Aorta (tissue), 1 donor: ENCODE data around the genes TXNRD2, TANGO2, SCARF2, KLHL22, SNAP29, RIMBP3B and RIMBP3C.

- PRO-cap, result bidirectional peak, plus-strand start at chr22:19941871, minus-strand start at chr22:19941818
Observed at GRCh38 chr22:19941609-19942151, at the start of gene TXNRD2. Gene TXNRD2 (minus strand): TSS chr22:19941818.

DNA sequence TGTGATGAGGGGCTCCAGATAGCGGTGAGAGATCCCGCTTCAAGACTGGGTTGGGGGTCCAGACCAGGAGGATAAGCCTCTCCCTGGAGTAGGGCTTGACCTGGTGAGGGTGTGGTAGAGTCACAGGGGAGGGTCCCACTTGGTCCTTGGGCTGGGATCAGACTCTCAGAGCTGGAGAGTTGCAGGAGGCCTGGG lies 431 bp upstream of the TXNRD2 start:
- PRO-cap, result no peak

DNA sequence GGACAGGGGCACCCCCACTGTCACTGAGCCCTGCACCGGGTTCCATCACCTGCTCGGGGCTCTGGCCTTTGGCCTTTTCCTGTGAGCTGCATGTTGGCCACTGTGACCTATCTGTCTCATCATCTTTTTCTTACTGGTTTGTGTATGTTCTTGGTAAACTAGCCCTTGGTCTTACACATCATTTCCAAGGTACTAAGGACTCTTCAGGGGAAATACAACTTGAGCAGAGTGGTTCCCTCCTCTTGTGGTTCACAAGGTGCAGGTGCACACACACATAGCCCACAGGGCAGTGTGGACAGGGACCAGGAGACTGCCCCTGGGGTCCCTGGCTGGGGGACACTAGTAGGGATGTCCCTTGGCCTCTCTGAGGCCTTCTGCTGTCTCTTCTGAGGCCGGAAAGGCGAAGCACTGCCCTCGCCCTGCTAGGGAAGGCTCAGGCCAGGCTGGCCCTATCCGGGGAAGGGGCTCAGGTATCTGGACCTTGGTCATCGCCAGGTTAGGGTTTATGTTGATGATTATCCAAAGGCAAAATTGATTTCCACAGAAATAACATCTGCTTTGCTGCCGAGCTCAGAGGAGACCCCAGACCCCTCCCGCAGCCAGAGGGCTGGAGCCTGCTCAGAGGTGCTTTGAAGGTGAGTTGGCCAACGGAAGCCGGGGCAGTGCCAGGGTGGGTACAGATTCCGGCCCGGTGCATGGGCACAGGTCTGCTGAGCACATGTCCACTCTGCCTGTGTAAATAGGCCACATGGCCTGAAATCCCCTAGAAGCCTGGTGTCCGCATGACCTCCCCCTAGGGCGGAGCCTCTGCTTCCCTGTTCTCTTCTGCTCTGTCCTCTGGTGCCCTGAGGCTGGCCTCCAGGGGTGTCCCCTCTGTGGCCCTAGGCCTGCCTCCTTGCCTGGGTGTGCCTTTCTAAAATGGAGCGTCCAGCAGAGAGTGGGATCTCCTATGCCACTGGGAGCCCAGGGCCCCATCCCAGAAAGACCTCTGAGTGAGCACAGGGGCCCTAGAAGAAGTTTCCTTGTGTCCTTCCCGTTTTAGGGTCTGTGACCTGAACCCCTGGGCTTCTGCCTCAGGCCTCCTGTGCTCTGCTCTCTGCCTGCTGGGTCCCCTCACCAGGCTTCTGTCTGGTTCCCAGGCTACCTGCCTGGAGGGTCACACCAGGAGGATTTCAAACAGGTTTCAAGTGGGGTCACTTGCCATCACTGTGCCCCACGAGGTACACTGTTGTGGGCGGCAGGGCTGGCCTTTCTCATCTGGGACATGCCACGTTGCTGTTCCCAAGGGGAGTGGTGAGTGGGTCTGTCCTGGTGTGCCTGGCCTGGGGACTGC lies 19.5 kb upstream of the TXNRD2 start:
- PRO-cap, result no peak

GRCh38 chr22:19966892-19967731 lies 25.5 kb upstream of the TXNRD2 start:
- PRO-cap, result no peak

GRCh38 chr22:19986856-19987637 lies 29.6 kb downstream of the ARVCF start:
- PRO-cap, result unidirectional peak, minus-strand start at chr22:19987175

- PRO-cap, result bidirectional peak, plus-strand start at chr22:20021111, minus-strand start at chr22:20020926
Observed at GRCh38 chr22:20020674-20021220, at the start of gene TANGO2. Gene TANGO2 (plus strand): TSS chr22:20021110.

DNA sequence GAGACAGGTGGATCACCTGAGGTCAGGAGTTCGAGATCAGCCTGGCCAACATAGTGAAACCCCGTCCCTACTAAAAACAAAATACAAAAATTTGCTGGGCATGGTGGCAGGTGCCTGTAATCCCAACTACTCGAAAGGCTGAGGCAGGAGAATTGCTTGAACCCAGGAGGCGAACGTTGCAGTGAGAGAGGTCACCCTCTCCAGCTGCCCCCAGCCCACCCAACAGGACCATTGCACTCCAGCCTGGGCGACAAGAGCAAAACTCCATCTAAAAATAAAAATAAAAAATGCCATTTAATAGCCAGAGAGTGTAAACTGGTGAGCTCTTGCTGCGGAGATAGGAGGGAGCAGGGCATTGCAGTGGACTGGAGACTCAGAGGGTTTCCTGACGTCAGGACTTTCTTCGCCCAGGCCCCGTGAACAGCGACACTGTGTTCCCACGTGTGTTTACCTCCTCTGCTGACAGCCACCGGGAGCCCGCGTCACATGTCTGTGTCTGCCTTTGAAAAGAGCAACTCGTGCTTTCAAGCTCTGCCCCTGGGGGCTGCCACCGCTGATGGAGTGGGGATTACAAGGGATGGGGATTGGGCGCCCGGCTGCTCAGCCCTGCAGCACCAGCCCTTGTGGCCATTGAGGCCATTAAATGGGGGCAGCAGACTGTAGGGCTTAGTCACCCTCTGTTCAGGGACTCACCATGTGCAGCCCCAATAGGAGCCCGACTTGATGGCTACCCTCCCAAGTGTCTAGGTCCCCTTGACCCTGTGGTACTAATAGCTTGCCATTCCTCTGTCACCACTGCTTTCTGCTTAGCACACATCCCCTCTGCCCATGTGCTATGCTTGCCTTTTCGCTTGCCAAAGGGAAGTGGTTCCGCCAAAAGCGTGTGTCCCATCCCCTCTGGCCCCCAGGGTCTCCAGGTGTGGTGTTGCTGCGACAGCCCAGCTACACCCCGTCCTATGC lies 3.3 kb downstream of the TANGO2 start:
- PRO-cap, result no peak

DNA sequence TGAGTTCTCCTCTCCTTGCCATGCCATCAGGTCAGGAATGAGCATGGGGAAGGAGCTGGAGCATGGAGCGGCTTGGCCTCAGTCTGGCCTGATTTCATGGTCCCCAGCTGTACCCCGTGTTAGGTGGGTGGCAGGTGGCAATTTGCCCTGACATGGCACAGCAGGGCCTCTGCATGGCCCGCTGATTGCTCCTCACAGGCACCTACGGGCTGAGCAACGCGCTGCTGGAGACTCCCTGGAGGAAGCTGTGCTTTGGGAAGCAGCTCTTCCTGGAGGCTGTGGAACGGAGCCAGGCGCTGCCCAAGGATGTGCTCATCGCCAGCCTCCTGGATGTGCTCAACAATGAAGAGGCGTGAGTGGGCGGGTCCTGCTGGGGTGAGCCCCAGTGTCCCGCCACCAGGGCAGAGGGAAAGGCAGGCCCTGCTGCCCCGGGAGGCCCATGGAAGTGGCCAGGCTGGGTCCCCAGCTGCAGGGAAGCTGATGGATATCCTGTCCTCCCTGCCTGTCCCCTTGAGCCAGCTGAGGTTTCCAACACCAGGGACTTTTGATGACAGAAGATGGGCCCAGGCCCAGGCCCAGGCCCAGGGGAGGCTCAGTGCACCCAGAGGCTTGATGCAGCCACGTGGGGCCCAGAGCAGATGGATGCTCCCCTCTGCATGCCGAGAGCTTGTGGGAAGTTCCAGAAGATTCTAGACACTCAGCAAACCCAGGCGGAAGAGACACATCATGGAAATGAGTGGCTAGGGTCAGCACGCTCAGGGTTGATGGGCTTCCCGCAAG lies 18.5 kb upstream of the DGCR8 start:
- PRO-cap, result no peak

- PRO-cap, result no peak
Observed at GRCh38 chr22:20107193-20107973, 8.5 kb upstream of the RANBP1 start.

GRCh38 chr22:20145105-20145716 lies 5.6 kb downstream of the CCDC188 start:
- PRO-cap, result no peak

- PRO-cap, result no peak
Observed at GRCh38 chr22:20286953-20287565, 18.9 kb upstream of the RTN4R start.

DNA sequence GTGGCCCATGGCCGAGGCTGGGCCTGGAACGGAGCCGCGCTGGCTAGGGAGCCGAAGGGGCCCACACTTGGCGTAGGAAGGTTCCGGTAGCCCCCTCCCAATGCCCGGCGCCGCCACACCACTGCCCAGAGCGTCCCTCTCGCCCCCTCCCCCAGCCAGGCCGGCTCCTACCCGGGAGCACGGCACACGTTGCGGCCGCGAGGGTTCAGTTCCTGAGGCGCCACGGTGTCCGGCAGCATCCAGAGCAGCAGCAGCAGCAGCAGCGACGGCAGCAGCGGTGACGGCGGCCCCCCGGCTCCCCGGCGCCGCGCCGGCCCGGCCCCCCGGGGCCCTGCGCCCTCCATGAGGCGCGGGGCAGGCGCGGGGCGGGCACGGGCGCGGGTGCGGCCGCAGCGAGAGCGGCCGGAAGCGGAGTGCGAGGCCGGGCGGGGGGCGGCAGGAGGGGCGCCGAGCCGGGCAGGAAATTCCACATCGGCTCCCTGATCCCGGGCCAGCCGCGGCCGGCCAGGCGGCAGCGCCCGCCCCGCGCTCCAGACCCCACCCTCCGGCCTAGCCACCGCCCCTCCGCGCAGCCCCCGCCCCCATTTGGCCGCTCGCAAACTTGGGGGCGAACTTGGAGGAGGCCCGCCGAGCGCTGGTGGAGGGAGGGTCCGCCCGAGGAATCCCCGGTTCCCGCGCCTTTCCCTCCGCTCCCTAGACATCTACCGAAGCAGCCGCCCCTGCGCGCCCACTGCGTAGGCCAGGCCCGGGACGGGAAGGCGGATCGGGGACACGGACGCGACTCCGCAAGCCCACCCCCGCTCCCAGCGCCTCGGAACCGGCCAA lies at the start of gene SCARF2:
Gene SCARF2 (minus strand): TSS at position 415 of the 825 bp plus-strand sequence.
- PRO-cap, result bidirectional peak, plus-strand start at position 615 of the sequence, minus-strand start at position 415 of the sequence

DNA sequence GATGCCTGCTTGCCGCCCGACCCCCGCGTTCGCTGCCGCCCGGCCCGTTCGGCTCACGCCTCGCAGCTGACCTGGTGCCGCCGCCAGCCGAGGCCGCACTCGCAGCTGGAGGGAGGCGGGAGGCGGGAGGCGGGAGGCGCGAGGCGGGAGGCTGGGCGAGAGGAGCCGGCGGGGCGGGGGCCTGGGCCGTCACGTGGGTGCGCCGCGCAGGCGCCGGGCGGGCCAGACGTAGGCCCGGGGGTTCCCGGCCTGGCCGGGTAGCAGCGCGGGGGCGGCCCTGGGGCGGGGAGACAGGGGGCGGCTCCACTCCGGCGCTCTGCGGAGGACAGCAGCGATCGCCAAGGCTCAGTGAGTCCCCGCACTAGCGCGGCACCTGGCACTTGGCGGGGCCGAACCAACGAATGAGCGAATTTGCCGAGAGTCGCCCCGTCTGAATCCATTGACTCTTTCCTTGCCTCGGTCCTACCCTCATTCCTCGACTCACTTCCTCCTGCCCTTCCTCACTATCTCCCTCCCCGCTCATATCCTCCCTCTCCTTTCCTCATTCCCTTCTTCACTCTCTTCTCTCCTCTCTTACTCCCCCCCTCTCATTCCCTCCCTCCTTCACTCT lies at the start of gene KLHL22:
Gene KLHL22 (minus strand): TSS at position 107 of the 610 bp plus-strand sequence.
- PRO-cap, result bidirectional peak, plus-strand start at position 263 of the sequence, minus-strand start at position 101 of the sequence

DNA sequence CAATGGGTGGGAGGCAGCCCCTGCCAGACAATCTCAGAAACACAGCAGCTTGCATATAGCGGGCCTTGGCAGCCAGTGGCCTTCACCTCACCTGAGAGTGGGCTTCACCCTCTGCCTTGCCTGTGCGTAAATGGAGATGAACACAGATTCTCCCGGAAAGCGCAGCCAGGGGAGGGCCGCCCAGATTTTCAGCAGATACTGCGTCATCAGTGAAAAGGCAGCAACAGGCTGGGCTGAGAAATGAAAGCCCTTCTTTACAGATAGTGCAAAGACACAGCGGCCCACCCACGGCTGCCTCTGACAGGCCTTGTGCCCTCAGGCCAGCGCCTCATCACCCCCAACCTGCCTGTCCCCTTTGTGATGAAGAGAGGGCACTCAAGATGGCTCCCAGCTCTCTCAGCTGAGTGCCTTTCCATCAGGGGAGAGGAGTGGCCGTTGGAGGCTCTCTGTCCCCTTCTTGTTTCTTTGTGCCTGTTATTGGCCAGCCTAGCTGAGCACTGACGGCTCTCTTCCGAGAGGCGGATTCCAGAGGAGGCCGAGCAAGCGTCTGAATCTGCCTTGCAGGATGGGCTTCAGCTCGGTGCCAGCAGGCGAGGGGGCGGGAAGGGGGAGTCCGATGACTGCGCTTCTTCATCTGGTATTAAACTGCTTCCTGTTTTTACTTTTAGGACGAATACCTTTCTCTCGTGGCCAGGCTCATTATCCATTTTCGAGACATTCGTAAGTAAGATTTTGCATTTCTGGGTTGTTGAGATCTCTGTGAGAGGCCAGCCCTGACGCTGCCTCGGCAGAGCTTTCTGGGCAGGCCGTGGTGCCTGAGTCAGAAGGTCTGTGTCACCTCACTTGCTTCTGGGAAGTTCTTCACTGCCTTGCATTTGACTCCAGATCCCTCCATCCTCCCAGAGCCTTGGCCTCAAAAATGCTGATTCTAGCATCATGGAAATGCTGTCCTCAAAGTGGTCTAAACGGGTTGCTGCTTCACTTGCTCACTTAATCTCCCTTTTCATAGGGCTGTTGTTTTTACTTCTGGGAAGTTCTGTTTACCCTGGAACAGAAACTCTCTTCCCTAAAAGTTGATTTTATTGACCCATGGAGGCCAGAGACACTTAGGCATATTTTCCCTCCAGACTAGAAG lies 43.7 kb downstream of the MED15 start:
- PRO-cap, result no peak

GRCh38 chr22:20812920-20813749 lies 39.2 kb downstream of the SERPIND1 start:
- PRO-cap, result no peak

GRCh38 chr22:20857533-20858194 lies 947 bp downstream of the PI4KA start:
- PRO-cap, result no peak

DNA sequence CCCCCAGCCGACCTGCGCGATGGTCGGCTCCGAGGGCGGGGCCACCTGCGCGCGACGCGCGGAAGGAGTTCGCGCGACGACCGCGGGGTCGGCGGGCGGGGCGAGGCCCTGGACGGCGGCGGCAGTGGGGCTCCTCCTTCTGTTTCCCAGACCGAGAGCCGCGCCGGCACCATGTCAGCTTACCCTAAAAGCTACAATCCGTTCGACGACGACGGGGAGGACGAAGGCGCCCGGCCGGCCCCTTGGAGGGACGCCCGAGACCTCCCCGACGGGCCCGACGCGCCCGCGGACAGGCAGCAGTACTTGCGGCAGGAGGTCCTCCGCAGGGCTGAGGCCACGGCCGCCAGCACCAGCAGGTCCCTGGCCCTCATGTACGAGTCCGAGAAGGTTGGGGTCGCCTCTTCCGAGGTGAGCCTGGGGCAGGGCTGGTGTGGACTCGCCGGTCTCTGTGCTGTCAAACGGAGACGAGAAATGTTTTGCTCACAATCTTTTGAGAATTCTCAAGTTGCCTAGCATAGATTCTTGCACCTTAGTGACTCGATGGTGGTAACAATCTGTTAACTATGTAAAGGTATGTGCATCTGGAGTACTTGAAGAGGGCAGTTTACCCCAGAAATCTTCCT lies at the start of gene SNAP29:
Gene SNAP29 (plus strand): TSS at position 68 of the 623 bp plus-strand sequence.
- PRO-cap, result bidirectional peak, plus-strand start at position 68 of the sequence, minus-strand start outside the sequence

DNA sequence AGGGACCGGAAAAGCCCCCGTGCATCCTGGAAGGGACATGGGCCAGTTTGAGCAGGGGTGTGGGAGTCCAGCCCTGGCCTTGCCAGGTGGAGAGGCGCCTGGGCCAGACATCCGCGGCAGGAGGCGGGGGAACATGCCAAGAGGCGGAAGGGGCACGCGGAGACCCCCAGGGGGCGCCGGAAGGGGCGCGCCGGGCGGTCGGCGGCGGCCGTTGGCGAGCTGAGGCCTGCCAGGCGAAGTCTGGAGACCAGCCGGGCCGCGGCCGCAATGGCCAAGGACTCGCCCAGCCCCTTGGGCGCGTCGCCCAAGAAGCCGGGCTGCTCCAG lies at the start of gene RIMBP3B:
Gene RIMBP3B (plus strand): TSS at position 160 of the 326 bp plus-strand sequence.
- PRO-cap, result no peak

- PRO-cap, result no peak
Observed at GRCh38 chr22:21551327-21551873, at the start of gene RIMBP3C. Gene RIMBP3C (minus strand): TSS chr22:21551461.

DNA sequence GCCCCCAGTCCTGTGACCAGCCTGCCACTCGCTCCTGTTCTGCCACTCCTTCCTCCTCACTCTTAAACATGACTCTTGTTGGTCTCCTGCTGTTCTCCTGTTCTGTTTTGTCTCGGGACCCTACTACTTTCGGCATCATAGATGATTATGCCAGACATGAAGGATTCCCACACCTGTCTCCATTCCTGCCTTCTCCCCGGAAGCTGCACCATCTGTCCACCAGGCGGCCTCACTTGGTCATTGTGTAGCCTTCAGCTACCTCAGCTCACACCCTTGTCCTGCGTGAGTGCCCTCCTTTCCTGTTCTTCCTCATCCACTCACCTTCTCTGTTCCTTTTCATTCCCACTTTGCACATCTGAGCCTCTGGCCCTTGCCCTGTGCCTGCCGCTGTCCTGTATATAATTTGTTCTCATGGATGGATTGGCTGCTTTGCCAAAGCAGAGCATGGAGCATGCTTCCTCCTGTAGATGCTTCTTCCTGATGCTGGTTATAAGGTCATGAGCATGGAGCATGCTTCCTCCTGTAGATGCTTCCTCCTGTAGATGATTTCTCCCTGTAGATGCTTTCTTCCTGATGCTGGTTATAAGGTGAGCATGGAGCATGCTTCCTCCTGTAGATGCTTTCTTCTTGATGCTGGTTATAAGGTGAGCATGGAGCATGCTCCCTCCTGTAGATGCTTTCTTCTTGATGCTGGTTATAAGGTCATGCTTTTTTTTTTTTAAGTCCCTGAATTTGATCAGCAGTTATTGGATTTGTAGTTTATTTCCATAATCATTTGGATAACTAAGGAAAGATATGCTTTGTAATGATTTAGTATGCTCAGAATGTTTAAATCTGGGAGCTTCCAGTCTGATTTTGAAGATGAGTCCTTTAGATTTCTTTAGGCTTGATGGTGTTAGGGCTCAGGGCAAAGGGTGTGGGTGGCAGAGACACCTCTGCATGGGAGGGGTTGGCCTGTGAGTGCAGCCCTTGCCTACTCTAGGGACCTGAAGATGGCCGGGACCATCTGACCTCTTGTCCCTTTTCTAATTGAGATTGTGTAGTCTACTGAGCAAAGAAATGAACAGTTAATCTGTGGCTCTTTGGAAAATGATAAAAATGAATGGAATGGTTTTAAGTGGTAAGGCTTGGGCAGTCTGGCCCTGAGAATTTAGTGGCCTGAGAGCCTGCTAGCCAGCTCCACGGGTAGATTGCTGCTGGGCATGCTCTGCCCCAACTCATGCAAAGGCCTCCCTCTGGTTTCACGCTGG lies 26.7 kb downstream of the UBE2L3 start:
- PRO-cap, result no peak